Lower leg skin (tissue), 2 donors: ENCODE measurements around a stretch of chr9.

DNA sequence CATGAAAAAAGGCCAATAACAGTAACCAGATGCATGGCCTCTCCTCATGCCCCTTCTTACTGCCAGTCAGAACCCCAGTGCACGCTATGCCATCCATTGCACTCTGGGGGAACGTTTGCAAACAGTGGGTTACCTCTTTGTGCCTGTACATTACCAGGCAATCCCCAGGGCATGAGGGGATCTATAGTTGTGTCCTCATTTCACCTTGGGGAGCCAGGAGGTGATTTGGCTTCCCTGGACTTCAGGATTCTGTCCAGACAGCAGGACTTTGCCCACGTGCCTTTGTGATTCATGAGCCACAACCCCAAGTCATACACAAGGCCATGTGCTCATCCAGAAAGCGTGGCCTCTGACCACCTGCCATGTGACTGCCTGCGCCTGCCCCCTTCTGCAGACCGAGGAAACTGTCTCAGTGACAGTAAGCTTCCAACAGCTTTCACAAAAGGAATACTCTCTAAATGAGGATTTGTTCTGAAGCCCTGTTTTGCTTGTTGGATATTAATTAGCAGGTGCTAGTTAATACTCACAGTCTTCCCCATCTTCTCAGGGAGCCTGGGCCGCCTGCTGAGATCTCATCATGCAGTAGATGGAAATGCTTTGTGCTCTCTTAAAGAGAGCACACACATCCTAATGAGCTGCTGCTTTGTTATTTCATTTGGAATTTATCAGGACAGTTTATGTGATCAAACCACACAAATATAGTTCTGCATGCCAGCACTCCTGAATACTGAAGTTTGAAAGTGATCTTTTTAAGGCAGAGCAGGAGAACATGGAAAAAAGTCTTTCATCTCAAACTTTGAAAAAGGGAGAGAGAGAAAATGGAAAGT lies 36.9 kb upstream of the ANGPTL2 start:
- PRO-cap, result no peak
- RAMPAGE, long total RNA, 2 experiments, result no peak in any of the 2 experiments

DNA sequence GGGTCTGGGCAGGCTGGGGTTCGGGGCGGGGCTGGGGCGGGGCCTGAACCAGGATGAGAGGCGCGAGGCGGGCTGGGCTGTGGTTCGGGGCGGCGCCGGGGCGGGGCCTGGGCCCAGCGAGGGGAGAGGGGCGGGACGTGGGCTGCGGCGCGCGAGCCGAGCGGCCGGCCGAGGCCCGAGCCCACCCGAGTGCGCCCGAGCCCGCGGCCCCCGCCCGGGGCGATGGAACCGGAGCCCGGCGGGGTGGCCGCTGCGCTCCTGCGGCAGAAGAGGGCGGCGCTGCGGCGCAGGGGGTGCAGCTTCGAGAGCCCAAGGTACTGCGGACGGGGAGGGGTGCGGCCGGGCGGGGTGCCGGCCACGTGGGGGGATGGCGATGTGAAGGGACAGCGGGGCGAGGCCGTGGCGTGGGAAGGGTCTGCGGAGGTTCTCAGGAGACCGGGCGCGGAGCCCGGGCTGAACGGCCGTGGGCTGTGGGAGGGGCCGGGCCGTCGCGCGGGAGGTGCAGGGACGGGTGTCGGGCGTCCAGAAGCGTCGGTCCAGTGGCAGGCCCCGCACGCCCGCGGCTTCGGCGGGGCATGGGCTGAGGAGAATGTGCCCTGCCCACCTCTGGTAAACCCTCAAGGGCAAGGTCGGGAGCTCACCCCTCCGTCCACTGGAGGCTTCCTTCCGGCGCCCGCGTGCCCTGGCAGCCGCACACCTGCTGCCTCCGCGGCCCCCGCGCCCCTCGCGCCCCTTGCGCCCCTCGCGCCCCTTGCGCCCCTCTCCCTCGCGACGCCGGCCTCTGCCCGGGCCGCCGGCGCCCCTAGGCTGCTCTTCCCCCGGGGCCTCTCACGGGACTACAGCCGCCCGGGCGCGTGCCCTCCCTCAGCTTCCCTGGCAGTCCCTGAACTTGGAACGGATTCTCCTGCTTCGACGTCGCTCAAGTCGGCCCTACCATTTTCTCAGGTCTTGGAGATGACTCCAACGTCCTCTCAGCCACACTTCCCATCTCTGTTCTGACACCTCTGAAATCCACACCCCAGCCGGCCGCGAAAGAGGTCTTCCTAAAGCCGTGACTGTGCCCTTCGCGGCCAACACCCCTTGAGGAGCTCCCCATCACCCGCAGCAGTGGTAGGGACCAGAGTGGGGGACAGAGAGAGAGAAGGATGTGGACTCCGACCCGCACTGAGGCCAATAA lies 39.1 kb upstream of the GARNL3 start:
- PRO-cap, result bidirectional peak, plus-strand start at position 124 of the sequence, minus-strand start outside the sequence; unidirectional peak, plus-strand start at position 525 of the sequence; bidirectional peak, plus-strand start at position 897 of the sequence, minus-strand start at position 838 of the sequence
- RAMPAGE, long total RNA, 2 experiments, result no peak in any of the 2 experiments

GRCh38 chr9:127309002-127309490 lies 44.5 kb downstream of the GARNL3 start:
- PRO-cap, result no peak
- RAMPAGE, long total RNA, 2 experiments, result no peak in any of the 2 experiments

GRCh38 chr9:127403156-127403603 lies 6.2 kb downstream of the SLC2A8 start:
- PRO-cap, result no peak
- RAMPAGE, long total RNA, 2 experiments, result no peak in any of the 2 experiments

- PRO-cap, result no peak
- RAMPAGE, long total RNA, 2 experiments, result no peak in any of the 2 experiments
Measured at GRCh38 chr9:127499909-127500242, 48.6 kb downstream of the LRSAM1 start.

DNA sequence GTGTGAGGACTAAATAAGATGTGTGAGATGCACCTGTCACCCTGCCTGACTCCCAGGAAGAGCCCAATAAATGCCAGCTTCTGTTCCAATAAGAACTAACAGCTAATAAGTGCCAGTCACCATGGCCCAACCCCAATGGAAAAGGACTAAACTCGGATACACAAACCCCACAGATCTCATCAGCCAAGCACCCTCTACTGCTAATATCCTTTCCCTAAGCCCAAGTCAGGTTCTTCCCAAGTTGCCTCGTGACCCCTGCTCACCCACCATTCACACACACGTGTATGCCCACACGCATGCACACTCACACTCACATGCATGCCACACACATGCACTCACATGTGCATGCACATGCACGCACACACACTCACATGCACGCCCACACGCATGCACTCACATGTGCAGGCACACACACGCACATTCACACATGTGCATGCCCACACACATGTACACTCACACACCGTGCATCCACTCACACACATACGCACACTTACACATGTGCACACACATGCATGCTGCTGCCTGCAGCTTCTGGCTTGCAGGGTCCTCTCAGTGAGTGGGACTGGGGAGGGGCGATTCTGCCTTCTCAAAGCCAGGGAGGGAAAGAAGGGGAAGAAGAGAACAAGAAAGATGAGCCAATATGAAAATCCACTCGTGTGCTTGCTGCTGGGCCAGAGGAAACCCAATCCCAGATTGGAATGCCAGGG lies 19.7 kb downstream of the NIBAN2 start:
- PRO-cap, result no peak
- RAMPAGE, long total RNA, 2 experiments, result no peak in any of the 2 experiments

- PRO-cap, result no peak
- RAMPAGE, long total RNA, 2 experiments, result no peak in any of the 2 experiments
Measured at GRCh38 chr9:127644870-127645408, 32.9 kb downstream of the STXBP1 start.

DNA sequence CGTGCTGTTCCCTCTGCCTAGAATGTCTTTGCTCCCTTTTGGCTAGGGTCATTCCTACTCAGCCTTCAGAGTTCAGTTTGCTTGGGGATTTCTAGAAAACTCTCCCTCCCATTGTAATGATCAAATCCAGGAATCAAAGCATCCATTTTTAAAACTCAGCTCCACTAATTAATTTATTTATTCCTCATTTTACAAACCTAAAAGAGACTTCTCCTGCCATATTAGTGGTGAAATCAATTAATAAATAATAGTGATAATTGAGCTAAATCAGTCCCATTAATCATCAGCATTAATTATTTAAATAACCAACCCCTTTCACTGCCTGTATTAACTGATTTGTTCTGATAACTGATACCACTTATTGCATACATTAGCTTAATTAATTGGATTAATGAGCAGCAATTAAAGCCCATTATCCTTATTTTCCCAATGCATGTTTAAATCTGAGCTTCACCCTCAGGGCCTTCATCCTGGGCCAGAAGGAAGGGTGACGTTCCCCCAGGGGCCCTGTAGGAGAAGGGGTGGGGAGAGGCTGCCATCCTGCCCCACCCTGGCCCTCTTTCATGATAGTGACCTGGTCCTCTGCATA lies 12.7 kb downstream of the SH2D3C start:
- PRO-cap, result no peak
- RAMPAGE, long total RNA, 2 experiments, result no peak in any of the 2 experiments

- PRO-cap, result no peak
- RAMPAGE, long total RNA, 2 experiments, result no peak in any of the 2 experiments
Measured at GRCh38 chr9:127783698-127784050, 2.2 kb upstream of the CDK9 start.

DNA sequence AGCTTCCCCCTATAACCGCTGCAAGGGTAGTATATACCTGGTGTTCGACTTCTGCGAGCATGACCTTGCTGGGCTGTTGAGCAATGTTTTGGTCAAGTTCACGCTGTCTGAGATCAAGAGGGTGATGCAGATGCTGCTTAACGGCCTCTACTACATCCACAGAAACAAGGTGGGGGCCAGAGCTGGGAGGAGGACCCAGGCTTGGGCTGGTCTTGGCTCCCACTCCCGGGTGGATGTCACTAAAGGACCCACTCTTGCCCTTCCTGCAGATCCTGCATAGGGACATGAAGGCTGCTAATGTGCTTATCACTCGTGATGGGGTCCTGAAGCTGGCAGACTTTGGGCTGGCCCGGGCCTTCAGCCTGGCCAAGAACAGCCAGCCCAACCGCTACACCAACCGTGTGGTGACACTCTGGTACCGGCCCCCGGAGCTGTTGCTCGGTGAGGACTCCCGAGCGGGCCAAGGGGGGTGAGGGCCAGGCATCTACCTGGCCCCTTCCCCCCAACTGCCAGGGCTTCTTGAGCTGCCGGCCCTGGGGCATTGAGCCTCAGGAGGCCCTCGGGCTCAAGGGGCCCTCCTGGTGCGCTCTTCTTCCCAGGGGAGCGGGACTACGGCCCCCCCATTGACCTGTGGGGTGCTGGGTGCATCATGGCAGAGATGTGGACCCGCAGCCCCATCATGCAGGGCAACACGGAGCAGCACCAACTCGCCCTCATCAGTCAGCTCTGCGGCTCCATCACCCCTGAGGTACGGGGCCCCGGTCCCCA lies 2.3 kb downstream of the CDK9 start:
- PRO-cap, result no peak
- RAMPAGE, long total RNA, 2 experiments, result no peak in any of the 2 experiments

- PRO-cap, result no peak
- RAMPAGE, long total RNA, 2 experiments, result no peak in any of the 2 experiments
Measured at GRCh38 chr9:127798432-127798891, 4.2 kb upstream of the FPGS start.

DNA sequence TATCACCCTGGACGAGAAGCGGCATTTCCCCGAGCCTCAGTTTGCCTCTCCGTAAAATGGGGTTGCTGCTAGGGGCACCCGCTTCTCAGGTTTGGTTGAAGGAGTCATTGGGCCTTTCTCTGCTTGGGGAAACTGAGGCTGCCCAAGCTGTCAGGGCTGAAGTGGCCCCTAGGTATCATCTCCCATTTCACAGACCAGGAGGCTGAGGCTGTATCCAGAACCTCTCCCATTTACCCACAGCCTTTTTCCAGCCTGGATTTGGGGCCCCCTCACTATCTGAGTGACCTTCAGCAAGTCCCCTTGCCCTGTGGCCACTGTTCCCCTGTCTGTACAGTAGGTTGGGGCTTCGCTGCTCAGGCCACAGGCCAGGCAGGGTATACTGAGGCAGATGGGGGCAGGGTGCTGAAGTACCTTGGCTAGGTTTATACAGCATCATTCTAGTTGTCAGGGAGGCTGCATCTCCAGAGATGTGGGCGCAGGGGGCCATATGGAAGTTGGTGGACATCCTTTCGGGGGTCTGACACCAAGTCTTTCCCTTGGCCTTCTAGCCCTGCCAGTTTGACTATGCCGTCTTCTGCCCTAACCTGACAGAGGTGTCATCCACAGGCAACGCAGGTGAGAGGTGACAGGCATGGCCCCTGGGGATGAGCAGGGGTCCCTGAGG lies 7.8 kb downstream of the FPGS start:
- PRO-cap, result no peak
- RAMPAGE, long total RNA, 2 experiments, result no peak in any of the 2 experiments

DNA sequence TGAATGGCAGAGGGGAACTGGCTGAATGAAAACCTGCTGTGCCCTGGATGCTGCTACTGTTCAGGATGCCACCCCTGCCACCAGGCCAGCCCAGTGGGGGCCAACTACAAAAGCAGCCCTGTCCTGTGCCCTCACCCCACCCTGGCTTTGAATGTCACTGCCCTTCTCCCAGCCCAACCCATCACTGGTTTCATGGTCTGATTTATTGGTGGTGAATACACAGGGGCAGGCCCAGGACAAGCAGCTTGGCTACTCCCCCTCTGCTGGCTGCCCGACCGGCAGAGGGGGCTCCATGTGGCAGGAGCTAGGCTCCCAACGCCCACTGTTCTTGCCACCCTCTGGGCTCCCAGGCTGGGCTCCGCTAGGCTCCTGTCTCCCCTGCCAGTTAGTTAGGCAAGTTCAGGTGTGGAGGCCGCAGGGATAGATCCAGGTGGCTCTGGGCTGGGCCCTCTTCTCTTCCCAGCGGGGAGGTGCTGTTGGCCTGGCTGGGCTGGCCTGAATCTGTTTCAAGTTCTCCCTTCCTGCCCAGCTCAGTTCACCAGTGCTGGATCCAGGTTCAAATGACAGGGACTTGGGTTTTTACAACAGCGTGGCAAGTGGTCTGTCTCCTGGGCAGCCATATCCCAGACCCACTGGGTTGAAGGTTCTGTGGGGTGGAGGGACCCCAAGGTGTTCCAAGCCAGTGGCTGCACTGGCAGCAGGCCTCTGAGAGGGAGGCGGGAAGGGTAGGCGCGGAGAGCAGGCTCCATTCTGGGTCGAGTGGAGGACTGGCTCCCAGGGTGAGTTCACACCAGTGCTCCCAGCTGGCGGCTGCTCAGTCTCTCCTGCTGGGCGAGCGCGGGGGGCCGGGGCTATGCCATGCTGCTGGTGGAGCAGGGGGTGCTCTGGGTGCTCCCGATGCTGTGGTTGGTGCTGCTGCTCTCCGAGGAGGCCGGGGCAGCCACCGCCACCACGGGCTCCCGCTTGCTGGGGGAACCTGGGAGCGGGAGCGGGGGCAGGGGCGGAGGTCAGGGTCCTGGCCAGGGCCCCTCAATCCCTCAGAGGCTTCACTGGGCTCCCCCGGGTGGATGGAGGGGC lies 12.5 kb downstream of the FPGS start:
- PRO-cap, result no peak
- RAMPAGE, long total RNA, 2 experiments, result no peak in any of the 2 experiments

- PRO-cap, result no peak
- RAMPAGE, long total RNA, 2 experiments, result no peak in any of the 2 experiments
Measured at GRCh38 chr9:127826187-127827180, 23.8 kb downstream of the FPGS start.

- PRO-cap, result bidirectional peak, plus-strand start at chr9:127862420, minus-strand start at chr9:127862248
- RAMPAGE, long total RNA, 2 experiments, result no peak in any of the 2 experiments
Measured at GRCh38 chr9:127861986-127863146, 7.9 kb upstream of the ENG start.

DNA sequence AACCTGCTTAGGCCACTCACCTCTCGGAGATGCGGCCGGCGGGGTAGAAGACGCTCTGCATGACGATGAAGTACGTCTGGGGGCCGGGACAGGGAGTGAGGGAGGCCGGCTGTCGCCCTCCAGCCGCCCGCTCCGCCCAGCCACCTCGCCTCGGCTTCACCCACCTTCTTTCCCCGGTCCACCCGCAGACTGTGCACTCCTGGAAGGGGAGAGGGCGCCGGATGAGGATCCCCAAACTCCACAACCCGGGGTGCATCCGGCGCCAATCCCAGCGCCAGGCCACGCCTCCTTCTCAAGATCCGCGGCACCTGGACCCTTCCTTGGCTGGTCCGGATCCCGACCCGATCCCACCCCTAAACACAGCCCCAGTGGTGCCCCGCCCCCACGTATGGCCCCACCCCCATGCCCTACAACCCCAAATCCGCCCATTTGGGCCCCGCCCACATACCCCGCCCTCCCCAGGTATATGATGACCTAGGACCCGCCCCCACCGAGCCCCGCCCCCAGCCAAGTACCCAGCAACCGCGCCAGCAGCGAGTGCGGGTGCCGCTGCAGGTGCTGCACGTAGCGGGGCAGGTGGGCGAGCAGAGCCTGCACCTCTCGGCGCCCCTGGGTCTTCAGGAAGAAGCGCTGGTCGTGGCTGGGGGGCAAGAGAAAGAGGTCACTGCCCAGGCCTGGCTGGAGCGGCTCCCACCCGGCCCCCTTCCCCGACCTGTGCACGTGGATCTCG lies 3.3 kb downstream of the PIP5KL1 start:
- PRO-cap, result bidirectional peak, plus-strand start at position 493 of the sequence, minus-strand start at position 351 of the sequence
- RAMPAGE, long total RNA, 2 experiments, result start-site peak on the minus strand in 1 of 2 experiments, centred at position 338 of the sequence, 19 reads per replicate

GRCh38 chr9:127959265-127959919 lies 21.4 kb downstream of the EEIG1 start:
- PRO-cap, result no peak
- RAMPAGE, long total RNA, 2 experiments, result no peak in any of the 2 experiments

GRCh38 chr9:127979020-127979866 lies 1.5 kb downstream of the EEIG1 start:
- PRO-cap, result no peak
- RAMPAGE, long total RNA, 2 experiments, result no peak in any of the 2 experiments

- PRO-cap, result no peak
- RAMPAGE, long total RNA, 2 experiments, result no peak in any of the 2 experiments
Measured at GRCh38 chr9:128099197-128099687, 28.3 kb downstream of the PTGES2 start.

GRCh38 chr9:128298762-128299478 lies 22.8 kb downstream of the SWI5 start:
- PRO-cap, result unidirectional peak, minus-strand start at chr9:128298969; unidirectional peak, minus-strand start at chr9:128299260
- RAMPAGE, long total RNA, 2 experiments, result no peak in any of the 2 experiments